Neural progenitor cell (in vitro differentiated cells): ENCODE measurements around a stretch of chr5.

- RAMPAGE, long total RNA, result no peak
Measured at GRCh38 chr5:132663766-132664671, 6.0 kb downstream of the IL13 start.

DNA sequence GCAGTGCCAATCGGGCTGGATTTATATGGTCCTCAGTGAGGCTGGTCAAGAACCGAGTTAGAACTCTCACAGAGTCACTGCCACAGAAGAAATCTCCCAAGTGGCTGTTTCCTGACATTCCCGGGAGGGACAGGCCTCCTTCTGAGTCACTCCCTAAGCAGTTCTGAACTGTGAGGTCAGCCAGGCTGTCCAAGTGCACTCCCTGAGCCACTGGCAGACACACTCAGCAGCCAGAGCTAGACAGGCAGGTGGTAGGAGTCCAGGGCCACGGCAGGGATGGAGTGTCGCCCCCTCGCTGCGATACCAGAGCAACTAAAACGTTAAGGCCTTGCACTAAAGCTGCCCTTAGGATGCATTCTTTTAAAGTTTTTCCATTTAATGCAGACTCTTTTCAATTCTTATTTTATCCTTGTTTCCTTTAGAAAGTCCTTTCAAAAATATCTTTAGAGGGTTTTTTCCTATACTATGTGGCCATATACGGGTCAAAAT, 3.4 kb downstream of the IL4 start:
- RAMPAGE, long total RNA, result no peak

DNA sequence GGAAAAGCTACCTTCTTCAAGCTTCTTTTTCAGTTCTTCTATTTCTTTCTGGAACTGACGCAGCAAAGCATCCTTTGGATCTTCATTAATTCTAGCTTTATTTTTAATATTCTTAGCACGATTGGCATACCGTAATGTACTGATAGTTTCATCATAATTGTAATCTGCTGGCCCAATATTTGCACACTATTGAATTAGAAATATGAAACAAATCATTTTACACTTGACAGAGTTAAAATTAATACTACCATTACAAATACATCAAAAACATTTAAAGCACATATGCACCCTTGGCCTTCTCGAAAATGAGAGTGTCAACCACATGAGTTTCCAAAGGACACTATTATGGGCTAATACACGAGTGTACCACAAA, 21.6 kb downstream of the KIF3A start:
- RAMPAGE, long total RNA, result no peak

GRCh38 chr5:132747701-132748445, 647 bp downstream of the CCNI2 start:
- RAMPAGE, long total RNA, result no peak

DNA sequence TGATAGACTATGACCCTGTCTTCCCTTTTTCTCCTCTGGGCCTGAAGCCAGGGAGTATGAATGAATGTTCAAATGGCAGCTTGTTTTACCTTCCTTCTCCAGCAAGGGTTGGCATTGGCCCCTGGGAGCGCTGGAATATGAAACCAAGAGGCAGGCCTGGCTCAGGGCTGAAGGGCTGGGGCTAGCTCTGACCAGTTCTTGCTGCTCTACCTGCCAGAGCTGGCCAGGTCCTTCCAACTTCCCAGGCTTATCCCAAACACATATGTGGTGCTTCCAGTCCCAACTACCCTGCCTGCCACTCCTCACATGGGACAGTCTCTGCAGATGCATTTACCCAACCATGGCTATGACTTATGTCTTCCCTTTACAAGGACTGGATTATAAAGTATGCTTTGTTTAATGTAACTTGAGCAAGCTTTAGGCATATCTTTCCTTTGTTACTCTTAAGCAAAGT, 6.0 kb downstream of the CCNI2 start:
- RAMPAGE, long total RNA, result no peak

DNA sequence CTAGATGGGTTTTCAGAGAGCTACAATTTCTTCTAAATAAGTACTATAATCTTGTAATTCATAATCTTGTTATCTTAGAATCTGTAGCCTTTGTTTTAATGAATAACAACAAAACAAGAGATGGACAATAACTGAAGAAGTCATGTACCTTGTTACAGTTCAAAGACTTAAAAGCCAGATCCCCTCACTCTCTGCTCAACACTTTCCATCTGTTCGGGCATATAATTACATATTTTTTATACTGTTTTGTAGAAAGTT, 10.1 kb downstream of the LEAP2 start:
- RAMPAGE, long total RNA, result no peak

DNA sequence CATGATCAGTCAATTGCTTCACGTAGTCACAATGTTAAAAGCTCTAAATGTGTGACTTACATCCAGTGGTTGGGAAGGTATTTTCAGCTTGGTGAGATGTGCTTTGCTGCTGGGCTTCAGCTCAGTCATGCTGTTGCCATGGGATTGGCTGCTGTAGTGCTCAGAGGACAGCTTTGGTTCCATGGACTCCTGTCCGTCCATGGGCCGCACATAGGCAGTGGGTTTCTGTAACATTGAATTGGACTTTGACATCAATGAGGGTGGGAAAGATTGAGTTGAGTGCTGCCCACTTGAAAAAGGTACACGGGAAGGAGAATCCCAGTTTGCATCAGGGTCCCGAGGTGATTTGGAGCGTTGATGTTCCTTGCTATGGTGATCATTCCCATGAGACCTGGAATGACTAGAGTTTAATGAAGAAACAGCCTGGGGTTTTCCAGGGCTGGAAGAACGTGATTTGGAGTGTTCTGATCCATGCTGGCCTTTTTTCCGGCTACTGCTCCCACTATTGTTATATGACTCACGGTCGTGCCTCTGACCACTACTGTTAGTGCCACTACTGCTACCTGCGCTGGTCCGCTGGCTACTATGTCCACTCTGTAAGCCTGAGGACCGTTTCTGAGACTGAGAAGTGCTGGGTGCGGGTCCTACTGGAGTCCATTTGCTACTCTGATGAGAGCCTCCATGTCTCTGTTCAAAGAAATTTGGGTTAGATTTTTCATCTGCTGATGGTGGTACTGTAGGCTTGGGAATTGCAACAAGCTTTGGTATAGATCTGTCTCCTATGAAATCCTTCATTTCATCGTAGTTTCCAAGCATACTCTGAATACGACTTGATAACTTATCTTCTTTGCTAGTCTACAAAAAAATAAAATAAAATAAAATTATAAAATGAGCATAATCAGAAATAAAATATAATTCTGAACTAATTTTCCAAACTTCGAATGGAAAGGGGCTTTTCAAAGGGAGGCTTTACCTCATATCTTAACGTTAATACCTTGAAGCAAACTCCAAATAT, 29.0 kb downstream of the AFF4 start:
- RAMPAGE, long total RNA, result no peak

GRCh38 chr5:132942239-132942720, 21.2 kb downstream of the AFF4 start:
- RAMPAGE, long total RNA, result no peak

DNA sequence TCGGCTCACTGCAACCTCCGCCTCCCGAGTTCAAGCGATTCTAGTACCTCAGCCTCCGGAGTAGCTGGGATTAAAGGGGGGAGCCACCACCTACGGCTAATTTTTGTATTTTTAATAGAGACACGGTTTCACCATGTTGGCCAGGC, 722 bp upstream of the AFF4 start:
- RAMPAGE, long total RNA, result no peak

- RAMPAGE, long total RNA, result no peak
Measured at GRCh38 chr5:133046418-133047108, 5.2 kb upstream of the HSPA4 start.

- RAMPAGE, long total RNA, result no peak
Measured at GRCh38 chr5:133051032-133051523, 735 bp upstream of the HSPA4 start.

GRCh38 chr5:133052535-133053347, 928 bp downstream of the HSPA4 start:
- RAMPAGE, long total RNA, result no peak

GRCh38 chr5:133096899-133097347, 45.1 kb downstream of the HSPA4 start:
- RAMPAGE, long total RNA, result no peak

- RAMPAGE, long total RNA, result no peak
Measured at GRCh38 chr5:133407476-133407743, 204.9 kb downstream of the FSTL4 start.

GRCh38 chr5:133869258-133869847, 99.1 kb downstream of the C5orf15 start:
- RAMPAGE, long total RNA, result no peak

GRCh38 chr5:133934257-133934763, 34.1 kb downstream of the C5orf15 start:
- RAMPAGE, long total RNA, result no peak

- RAMPAGE, long total RNA, result no peak
Measured at GRCh38 chr5:133938825-133939400, 29.5 kb downstream of the C5orf15 start.

DNA sequence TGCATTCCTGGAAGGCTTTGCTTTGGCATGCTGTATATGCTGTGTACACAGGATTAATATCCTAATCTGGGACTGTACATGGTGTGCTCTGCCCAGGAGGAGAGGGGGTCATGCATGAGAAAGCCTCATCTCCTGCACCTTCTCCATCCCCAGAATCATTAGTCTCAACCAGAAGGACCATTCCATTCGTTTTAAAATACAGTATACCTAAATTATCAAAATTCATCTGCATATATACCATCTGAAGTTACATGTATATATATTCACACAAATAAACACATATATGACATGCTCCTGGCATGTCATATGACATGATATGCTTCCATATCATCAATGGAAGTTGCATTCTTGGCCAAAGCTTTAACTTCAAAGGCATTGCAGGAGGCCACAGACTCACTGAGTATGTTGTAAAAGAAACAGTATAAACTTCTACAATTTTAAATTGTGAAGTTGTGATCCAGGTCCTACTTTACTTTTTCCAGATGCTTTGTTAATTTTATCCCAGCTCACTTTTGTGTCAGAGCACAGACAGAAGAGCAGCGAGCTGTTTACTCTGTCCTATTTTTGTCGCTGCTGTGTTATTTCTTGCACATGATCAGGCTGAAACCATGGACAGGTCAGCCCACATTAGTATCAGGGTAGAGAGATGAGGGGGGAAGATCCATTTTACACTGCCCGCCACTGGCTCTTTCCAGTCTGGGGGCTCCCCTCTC, 10.8 kb downstream of the VDAC1 start:
- RAMPAGE, long total RNA, result no peak

GRCh38 chr5:134127053-134127942, 12.8 kb downstream of the TCF7 start:
- RAMPAGE, long total RNA, result no peak

GRCh38 chr5:134138779-134139519, 24.5 kb downstream of the TCF7 start:
- RAMPAGE, long total RNA, result no peak